ENCODE results near the genes DDAH1 and COL24A1.

DNA sequence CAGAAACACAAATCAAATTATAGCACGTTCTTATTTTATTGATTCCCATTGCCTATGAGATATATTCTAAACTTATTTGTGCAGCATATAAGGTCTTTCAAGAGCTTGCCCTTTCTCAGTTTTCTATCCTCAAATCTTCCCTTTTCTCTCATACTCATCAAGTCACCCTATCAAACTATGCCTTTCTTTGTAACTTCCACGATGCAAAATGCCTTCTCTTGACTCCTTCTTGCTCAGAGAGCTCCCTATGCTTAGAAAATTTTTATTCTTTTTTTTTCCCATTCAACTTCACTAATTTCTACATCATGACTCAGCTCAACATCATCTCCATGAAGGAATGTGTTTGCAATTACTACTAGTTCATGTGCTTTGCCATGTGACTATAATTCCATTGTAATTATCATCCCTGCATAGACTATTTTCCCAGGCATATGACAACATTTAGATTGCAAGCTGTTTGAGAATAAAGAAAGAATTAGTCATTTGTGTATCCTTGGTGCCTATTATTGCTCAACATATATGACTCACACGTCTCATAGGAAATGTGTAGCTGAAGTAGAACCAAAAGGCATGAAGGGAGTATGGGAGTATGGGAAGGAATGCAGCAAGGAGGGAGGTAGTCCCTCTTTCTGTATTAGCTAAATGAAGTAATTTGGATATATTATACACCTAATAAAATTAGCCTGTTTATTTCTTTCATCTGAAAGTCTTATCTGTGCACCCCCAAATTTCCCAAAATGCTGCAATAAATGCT, 316.6 kb upstream of the ADGRL4 start:
- RRBS = no CpG with 5 or more reads among the region's 3 CpGs

DNA sequence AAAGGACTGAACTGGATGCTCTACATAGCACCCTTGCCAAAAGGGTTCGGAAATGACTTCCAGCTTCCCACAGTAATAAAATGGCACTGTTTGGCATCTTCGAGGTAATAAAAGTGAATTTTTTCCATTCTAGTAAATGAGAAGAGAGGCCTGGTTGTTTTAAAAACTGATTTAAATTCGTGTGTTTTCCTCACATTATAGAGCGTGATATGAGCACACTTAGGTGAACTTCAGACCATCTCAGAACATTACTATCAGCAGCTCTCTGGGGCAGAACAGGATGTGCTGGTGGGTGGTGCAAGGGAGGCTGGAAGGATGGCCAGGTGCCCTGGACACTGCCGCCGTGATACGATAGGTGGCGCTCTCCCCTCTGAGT, 386.5 kb upstream of the ADGRL2 start:
- RRBS = no CpG with 5 or more reads among the region's 8 CpGs

- RRBS = no CpG with 5 or more reads among the region's 3 CpGs
Observed at GRCh38 chr1:82125649-82125971, 324.9 kb downstream of the ADGRL2 start.

DNA sequence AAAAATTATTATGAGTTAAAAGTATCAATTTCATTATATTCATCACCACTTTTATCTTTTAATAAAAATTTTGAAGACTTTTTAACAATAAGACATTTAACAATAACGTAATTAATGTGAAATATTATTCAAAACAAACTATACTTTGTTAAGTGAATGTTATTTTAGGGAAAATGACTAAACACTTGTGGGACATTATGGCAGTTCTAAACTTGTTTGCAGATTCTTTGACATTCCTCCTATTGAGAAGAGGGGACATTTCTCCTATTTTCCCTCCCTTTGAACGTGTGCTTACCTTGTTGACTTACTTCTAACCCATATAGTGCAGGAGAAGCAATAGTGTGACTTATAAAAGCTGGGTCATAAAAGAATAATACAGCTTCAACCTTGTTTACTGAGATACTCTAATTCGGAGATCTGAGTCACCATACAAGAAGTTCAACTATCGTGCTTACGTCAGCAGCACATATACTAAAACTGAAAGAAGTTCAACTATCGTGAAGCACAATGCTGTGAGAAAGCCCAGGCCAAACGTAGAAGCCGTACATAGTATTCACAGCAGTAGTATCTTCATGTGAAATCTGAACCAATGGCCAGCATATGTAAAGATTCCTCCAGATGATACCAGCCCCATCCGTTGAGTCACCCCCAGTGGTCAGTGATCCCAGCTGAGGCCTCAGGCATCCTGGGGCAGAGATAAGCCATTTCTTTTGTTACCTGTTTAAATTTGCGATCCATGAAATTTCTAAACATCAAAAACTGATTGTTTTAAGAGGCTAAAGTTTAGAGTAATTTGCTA, 54.2 kb upstream of the SAMD13 start:
- RRBS = no CpG with 5 or more reads among the region's 10 CpGs

- RRBS = no CpG with 5 or more reads among the region's 2 CpGs
Observed at GRCh38 chr1:84273262-84273697, 28.2 kb upstream of the SAMD13 start.

- RRBS = no CpG with 5 or more reads among the region's 2 CpGs
Observed at GRCh38 chr1:84498055-84498711, 8.0 kb upstream of the SPATA1 start.

DNA sequence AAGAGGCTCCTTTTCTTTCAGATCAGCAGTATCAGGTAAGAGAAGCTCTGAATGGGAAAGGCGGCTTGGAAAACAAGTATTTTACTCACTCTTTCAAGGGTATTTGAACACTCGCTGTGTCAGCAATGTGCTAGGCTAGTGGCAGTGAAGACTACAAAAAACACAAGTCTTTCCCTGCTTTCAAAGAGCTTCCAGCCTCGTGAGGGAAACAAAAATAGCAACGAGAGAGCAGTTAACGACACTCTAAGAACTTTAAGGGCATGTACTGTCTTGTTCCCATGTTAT, 267 bp downstream of the DNAI3 start:
- RRBS = no CpG with 5 or more reads among the region's 5 CpGs

DNA sequence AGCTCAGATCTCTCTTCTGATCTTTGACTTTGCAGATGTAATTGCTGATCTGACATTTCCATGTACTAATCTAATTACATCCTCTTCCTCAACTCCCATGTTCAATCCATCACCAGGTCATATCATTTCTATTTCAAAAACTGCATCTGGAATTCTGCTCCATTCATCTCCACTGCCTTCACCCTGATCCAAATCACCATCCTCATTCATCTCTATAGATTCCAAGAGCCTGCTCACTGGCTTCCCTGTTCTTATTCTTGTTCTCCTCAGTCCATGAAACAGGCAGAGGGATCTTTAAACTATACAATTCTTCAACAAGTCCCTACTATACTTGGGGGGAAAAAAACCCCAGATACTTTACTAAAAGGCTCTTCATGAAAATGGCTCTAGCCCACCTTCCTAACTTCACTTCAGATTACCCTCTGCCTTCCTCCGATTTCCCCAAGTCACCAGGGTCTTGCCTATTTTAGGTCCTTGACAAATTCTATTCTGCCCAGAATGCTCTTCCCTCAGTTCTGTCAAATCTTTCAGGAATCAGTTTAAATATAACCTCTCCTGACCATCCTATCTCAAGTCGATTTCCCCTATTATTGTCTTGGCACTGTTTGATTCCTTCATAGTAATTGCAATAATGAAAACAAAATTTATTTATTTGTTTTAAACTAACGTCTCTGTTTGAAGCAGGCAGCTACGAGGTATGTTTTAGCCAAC, 2.7 kb downstream of the BCL10 start:
- RRBS = no CpG with 5 or more reads among the region's 4 CpGs

DNA sequence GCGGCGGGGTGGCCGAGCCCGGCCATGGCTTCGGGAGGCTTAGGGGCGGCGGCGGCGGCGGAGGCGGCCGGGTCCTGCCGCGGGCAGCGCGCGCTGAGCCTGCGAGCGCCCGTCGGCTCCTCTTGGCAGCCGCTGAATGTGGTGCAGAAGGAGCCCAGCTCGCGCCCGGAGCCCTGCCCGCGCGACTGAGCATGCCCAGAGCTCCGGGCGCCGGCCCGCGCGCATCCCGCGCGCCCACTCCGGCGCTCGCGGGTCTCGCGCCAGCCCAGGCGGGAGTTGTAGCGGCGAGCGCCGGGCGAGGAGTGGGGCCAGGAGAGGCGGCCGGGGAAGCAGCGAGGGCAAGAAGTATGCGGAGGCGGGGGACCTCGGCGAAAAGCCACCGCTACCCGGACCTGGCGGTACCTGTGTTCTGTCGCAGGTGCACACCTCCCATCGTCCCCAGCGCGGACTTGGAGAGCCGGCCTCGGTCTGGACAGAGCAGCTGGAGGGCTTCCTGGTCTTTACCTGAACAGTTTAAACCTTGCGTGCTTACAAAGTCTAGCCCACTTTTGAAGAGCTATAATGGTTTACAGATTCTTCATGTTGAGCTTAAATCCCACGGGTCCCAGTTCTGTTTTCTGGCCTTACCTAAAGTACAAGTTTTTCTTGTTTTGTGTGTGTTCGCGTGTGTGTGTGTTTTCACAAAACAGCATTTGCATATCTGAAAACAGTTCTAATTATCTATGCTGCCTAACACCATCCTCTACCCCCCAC, at the start of gene DDAH1:
Gene DDAH1, minus strand, starts transcription at position 140 of the 753 bp plus-strand sequence.
- RRBS = 6% methylated on average over 47 of the region's 69 CpGs

DNA sequence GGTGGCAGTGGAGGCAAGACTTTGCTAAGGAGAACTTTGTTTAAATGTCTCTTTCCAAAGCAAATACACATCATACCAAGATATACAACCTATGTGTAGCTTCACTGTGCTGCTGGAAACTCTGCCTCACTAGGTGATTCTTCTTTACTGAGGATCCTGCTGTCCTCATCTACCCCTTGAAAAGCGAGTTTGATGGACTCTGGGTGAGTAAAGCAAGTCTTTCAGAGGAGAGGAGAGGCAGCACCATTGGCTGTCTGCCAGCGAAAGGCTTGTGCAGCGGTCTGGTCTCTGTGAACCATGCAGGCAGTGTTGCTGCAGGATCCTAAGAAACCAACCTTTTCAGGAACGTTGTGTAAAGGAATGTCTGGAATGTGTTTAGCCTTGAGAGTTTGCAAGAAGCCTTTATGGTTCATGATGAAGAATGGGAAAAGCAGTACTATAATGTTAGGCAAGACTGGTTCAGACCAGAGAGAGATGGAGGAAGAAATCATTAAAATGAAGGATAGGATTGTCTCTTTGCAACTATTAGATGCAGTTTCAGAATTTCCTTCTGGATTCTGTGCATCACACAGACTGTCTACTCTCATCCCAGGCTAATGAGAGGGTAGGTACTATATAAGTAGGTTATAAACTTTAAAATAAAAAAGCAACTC, 53.4 kb upstream of the CCN1 start:
- RRBS = no CpG with 5 or more reads among the region's 4 CpGs

DNA sequence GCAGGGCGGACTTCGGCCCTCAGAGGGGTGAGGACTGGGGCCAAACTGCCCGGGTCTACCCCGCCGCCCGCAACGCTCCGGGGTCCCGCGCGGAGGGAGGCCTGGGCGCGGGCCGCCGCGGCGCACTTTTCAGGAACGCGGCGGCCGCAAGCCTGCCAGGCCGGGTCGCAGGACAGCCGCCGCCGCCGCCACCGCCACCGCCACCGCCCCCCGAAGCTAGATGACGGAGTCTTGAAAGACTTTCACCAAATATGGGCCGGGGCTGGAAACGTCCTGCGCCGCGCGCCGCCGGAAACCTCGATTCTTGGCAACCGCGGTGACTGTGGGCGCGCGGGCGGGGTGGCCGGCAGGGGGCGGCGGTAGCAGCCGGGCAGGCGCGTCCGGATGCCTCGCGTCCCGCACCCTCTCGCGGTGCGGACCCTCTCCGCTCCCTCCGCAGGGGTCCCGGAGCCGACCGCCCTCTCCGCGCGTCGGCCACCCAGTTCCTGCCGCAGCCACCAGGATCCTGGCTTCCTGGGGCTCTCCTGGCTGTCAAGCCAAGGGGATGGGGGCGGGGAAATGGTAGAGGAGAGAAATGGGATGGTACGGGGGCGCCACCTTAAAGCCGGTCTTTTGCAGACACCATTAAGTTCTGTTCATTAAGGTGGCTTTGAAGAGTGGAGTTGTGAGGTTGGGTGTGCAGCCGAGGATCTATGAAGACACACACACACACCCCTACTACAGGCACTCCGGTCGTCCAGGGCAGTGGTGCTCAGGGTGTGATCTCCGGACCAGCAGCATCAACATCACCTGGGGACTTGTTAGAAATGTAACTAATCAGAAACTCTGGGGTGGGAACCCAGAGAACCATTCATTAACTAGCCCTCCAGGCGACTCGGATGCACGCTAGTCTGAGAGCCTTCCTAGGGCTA, 3.5 kb upstream of the CCN1 start:
- RRBS = 3% methylated on average over 41 of the region's 81 CpGs

DNA sequence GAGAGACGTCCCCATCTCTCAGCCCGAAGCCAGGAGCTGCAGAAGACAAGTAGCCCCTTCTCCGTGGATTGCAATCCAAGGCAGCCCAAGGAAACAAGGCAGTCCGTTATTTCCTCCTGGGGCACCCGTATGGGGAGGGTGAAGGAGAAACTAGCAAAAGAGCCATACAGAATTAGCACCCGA, 2.9 kb upstream of the CCN1 start:
- RRBS = no CpG with 5 or more reads among the region's 6 CpGs

- RRBS = no CpG with 5 or more reads among the region's 11 CpGs
Observed at GRCh38 chr1:85606905-85607943, 26.7 kb downstream of the CCN1 start.

DNA sequence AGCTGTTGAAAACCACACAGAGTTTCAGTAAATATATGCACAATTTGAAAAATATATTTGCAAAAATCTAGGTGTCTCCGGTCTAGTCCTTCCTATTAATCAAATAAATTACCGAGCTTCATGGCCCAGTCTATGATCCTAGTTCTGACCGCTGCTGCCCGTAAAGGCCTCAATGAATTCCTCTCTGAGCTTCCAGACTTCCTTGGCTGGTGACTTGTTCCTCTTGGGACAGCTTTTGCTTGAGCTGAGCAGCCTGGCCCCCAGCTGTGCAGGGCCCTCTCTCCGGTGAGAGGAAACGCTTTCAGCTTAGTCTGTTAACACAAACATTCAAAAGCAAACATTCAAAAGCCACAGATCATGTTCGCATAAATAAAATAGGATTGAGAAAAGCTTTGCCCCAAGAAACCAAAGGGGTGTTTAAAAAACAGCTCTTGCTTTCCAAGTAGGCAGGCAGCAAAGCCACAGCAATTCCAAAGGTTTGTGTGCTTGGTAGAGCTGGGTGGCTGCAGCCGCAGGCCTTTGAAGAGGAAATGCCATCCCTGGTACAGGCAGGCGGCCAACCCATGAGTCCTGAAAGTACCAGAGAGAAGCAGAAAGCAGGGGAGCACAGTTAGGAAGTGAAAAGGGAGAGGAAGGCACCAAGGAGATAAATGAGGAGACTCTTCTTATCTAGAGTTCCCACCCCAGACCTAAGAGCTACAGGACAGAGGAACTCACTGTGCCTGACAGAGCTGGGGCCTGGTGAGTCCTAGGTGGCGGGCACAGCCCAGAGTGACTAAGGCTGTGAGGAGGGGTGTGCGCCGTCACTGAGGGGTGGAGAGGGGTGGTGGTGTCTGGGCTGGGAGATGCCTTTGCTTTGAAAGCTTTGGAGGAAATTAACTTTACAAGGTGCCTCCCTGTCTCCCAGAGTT, 48.3 kb downstream of the CCN1 start:
- RRBS = no CpG with 5 or more reads among the region's 12 CpGs

DNA sequence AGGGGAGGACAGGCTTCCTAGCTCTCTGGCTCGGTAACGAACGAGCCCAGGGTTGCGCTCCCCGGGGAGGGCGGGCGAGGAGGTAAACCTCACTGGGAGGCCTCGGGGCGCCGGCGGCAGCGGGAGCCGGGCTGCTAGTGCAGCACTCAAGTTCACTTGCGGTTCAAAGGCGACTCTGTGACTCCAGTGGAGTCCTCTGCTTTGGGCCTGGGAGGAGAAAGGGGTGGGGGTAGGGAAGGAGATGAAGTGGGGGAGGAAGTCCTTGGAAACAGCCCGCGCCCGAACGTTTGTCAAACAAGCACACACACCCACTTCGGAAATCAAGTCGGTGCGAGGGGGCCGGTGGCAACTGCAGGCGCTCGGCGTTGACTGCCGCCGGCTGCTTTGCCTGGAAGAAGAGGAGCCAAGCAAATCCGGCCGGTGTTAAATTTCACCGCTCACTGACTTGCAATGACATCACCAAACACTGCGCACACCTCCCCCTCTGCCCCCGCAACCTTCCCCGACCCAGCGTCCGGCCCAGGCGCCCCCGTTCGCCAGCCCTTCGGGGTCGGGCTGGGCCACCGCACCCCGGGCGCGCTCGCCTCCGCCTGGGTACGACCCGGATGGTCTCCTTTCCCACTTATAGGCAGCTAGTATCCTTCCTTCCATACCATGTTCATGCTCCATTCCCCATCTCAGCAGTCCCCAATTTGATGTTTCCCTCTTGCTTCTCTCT, at the start of gene COL24A1:
Gene COL24A1, minus strand, starts transcription at position 188 of the 718 bp plus-strand sequence.
- RRBS = 25% methylated on average over 25 of the region's 49 CpGs

DNA sequence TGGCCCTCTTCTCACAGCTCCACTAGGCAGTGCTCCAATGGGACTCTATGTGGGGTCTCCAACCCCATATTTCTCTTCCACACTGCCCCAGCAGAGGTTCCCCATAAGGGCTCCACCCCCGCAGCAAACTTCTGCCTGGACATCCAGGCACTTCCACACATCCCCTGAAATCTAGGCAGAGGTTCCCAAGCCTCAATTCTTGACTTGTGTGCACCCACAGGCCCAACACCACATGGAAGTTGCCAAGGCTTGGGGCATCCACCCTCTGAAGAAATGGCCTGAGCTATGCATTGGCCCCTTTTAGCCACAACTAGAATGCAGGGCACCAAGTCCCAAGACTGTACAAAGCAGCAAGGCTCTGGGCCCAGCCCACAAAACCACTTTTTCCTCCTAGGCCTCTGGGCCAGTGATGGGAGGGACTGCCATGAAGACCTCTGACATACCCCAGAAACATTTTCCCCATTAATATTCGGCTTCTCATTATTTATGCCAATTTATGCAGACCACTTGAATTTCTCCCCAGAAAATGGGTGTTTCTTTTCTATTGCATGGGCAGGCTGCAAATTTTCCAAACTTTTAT, 18.6 kb downstream of the ODF2L start:
- RRBS = no CpG with 5 or more reads among the region's 2 CpGs

DNA sequence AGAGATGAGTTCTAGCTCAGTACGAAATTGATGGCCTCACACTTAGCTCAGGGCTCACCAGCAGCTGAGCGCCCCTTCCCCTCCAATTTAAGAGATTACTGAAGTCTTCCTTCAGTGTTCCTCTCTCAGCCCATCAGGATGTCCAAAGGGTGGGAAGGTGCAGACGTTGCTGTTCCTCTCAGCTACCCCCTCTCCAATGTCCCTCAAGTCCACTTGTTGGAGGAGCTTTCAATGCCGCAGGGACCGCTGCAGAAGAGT, 5.5 kb downstream of the LMO4 start:
- RRBS = no CpG with 5 or more reads among the region's 5 CpGs

- RRBS = no CpG with 5 or more reads among the region's 3 CpGs
Observed at GRCh38 chr1:87399230-87399670, 70.6 kb downstream of the LMO4 start.

GRCh38 chr1:88985178-88985625, 7.2 kb downstream of the KYAT3 start:
- RRBS = no CpG with 5 or more reads among the region's 2 CpGs

GRCh38 chr1:89005138-89006248, 13.1 kb upstream of the KYAT3 start:
- RRBS = no CpG with 5 or more reads among the region's 10 CpGs